ENCODE measurements around the genes UBLCP1, IL12B and GABRG2.

GRCh38 chr5:159262842-159263944 lies at the start of gene UBLCP1:
Gene UBLCP1 (plus strand): TSS chr5:159263290.
- RRBS, result 4% methylated on average over 5 of the region's 65 CpGs
CAGE:
- cytosol, long polyA plus RNA, result start-site peak on the plus strand at chr5:159263289-159263321, 218 and 437 reads in 2 replicates
- long polyA plus RNA, result start-site peak on the plus strand at chr5:159263289-159263321, 336 and 396 reads in 2 replicates
- nucleus, long polyA plus RNA, result start-site peak on the plus strand at chr5:159263289-159263321, 88 and 411 reads in 2 replicates

DNA sequence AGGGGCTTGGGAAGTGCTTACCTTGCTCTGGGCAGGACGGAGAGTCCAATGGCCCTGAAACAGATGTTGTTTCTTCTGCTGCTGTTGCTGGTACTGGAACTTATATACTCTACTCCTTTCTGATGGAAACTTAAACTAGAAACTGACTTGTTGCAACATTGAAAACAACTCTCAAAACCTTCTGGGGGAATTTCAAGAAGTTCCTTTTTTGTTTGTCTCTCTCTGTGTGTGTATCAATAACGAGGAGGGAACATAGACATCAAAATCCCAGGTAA lies at the start of gene IL12B:
Gene IL12B, minus strand, starts transcription at position 77 of the 275 bp plus-strand sequence.
- RRBS, result no CpG with 5 or more reads among the region's 2 CpGs
CAGE:
- cytosol, long polyA plus RNA, result no peak
- long polyA plus RNA, result no peak
- nucleus, long polyA plus RNA, result no peak

- RRBS, result no CpG with 5 or more reads among the region's 8 CpGs
CAGE:
- cytosol, long polyA plus RNA, result no peak
- long polyA plus RNA, result no peak
- nucleus, long polyA plus RNA, result no peak
Measured at GRCh38 chr5:159504728-159505322, 174.5 kb upstream of the IL12B start.

DNA sequence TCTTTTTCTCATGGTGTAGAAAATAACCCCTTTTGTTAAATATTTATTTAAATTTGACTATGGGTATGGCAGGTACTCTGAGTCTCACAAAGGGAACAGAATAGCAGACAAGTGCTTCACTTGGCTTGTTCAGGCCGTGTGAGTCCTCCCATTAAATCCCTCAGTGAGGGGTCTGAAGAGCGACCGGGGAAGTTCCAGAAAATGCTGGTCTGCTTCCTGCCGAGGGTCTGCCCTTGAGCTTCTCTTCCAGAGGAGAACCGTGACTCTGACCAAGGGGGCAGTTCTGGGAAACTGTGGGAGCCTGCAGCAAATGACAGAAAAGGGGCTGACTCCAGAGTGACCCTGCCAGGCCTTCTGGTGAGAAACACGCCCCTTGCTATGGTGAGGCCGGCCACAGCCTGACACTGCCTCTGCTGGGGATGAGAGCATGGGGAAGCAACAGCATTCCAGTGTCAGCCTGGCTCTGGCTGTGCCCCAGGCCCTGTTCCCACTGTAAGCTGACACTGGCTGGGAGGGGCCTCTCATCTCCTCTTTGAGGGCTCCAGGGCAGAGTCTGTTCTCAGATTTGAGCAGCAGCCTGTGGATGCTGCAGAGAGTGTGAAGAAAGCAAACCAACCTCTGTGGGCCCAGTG lies 179.9 kb upstream of the IL12B start:
- RRBS, result no CpG with 5 or more reads among the region's 7 CpGs
CAGE:
- cytosol, long polyA plus RNA, result no peak
- long polyA plus RNA, result no peak
- nucleus, long polyA plus RNA, result no peak

- RRBS, result no CpG with 5 or more reads among the region's 11 CpGs
CAGE:
- cytosol, long polyA plus RNA, result no peak
- long polyA plus RNA, result no peak
- nucleus, long polyA plus RNA, result no peak
Measured at GRCh38 chr5:159877733-159878672, 38.3 kb upstream of the ADRA1B start.

GRCh38 chr5:159912924-159913687 lies 3.2 kb upstream of the ADRA1B start:
- RRBS, result no CpG with 5 or more reads among the region's 9 CpGs
CAGE:
- cytosol, long polyA plus RNA, result no peak
- long polyA plus RNA, result no peak
- nucleus, long polyA plus RNA, result no peak

- RRBS, result 20% methylated on average over 1 of the region's 52 CpGs
CAGE:
- cytosol, long polyA plus RNA, result no peak
- long polyA plus RNA, result no peak
- nucleus, long polyA plus RNA, result no peak
Measured at GRCh38 chr5:159987032-159987763, 21.7 kb upstream of the TTC1 start.

GRCh38 chr5:160118123-160119292 lies 742 bp downstream of the PWWP2A start:
- RRBS, result 2% methylated on average over 65 of the region's 101 CpGs
CAGE:
- cytosol, long polyA plus RNA, result no peak
- long polyA plus RNA, result no peak
- nucleus, long polyA plus RNA, result no peak

DNA sequence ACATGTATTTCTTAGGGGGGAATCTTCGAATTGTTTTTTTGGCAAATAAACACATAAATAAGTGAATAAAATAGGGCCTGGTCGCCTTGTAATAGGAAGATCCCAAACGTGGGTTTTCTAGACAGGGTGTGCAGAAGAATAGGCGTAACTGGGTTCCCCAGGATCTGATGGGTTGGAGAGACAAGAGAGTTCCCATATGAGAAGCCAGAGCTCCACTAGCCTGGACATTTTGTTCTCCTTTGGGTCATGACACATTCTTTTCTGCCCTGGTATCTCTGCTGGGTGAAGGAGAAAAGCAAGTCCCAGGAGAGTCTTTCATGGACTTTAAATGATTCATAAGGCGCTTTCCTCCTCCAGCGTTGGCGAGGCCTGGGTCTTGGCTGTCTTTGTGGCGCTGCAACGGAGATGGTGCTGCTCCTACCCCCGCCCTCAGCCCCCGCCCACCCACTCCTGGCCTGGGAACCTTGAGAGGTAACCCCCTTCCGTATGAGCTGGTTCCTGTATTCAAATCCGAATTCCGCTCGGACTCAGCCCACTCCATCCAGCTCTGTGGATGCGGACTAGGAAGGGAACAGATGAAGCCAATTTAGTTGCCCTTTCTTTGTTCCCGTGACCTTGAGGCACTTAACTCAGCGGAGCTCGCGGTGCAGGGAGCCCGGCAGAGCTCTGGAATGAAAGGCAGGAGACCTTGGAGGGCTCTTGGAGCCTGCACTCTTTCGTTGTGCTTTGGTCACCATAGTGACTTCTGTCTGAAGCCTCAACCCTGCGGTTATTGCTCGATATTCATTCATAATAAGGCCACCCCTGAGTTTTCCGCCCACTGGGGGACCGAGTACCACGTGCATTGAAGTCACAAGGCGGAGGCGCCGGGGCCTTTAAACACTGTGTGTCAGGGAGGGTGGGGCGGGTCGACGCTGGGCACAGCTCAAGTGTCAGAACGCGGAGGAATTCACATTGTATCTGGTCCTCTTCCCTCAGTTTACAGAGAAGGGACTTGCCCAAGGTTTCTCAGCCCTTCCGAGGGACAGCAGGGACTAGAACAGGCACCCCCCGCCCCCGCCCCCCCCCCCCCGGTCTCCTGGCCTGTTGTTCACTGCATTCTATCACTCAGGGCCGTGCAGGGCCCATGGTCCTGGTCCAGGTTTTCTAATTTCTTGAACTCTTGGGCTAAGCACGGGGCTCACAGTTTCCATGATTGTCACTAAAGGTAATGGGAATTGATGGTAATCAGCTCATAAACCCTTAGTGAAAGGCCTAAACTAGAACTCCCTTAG lies 14.1 kb upstream of the PWWP2A start:
- RRBS, result no CpG with 5 or more reads among the region's 41 CpGs
CAGE:
- cytosol, long polyA plus RNA, result no peak
- long polyA plus RNA, result no peak
- nucleus, long polyA plus RNA, result no peak

GRCh38 chr5:160159888-160160854 lies 40.9 kb upstream of the PWWP2A start:
- RRBS, result no CpG with 5 or more reads among the region's 21 CpGs
CAGE:
- cytosol, long polyA plus RNA, result no peak
- long polyA plus RNA, result no peak
- nucleus, long polyA plus RNA, result no peak

GRCh38 chr5:160260691-160261395 lies 31.5 kb downstream of the FABP6 start:
- RRBS, result no CpG with 5 or more reads among the region's 15 CpGs
CAGE:
- cytosol, long polyA plus RNA, result no peak
- long polyA plus RNA, result no peak
- nucleus, long polyA plus RNA, result no peak

GRCh38 chr5:160505795-160506402 lies 84.2 kb downstream of the PTTG1 start:
- RRBS, result no CpG with 5 or more reads among the region's 11 CpGs
CAGE:
- cytosol, long polyA plus RNA, result no peak
- long polyA plus RNA, result no peak
- nucleus, long polyA plus RNA, result no peak

DNA sequence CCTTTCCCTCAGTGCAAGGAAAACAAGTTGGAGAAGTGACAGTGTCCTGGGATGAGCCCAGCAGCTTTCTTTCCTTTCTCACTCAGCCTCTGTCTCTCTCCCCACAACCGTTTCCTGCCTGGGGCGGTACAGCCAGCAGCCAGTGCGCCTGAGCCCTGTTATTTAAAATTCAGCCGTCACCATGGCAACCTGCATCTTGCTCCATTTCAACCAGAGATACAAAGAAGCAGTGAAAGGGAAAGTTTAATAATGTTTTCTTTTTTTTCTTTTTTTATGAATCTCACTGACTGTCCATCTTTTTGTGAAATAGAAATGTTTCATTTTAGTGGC lies 85.0 kb downstream of the PTTG1 start:
- RRBS, result no CpG with 5 or more reads among the region's 4 CpGs
CAGE:
- cytosol, long polyA plus RNA, result no peak
- long polyA plus RNA, result no peak
- nucleus, long polyA plus RNA, result no peak

GRCh38 chr5:160615218-160615776 lies 193.6 kb downstream of the PTTG1 start:
- RRBS, result no CpG with 5 or more reads among the region's 3 CpGs
CAGE:
- cytosol, long polyA plus RNA, result no peak
- long polyA plus RNA, result no peak
- nucleus, long polyA plus RNA, result no peak

DNA sequence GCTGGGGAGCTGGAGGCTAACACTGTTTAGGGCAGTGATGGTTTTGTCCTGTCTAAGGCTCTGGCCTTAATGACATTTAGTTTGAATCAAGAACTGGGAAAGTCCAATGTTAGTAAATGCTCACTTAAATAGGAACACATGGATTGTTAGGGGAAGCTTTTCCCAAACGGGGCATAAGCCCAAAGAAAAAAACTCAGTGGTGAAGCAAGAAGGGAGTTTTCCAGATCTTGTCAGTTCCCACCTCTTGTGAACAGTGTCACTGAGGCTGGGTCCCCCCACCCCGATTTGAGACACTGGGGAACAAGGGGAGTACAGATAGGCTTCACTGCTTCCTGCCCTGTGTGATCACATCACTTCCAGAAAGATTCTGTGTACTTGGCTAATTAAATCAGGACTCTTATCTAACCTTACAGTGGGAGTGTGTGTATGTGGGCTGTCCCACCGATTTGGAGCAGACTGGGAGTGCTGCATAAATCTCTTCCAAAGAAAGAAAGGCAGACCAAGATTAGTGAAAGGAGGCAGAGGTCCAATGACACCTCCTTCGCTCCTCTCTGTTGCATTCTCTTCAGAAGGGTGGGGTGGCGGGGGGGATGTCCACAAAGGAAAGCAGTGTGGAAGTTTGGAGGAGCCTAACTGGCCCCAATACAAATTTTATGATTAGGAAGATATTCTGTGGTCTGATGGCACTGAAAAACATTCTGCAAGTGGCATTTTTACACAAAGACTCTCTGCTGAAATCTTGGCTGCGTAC lies 206.5 kb downstream of the PTTG1 start:
- RRBS, result no CpG with 5 or more reads among the region's 6 CpGs
CAGE:
- cytosol, long polyA plus RNA, result no peak
- long polyA plus RNA, result no peak
- nucleus, long polyA plus RNA, result no peak

- RRBS, result no CpG with 5 or more reads among the region's 2 CpGs
CAGE:
- cytosol, long polyA plus RNA, result no peak
- long polyA plus RNA, result no peak
- nucleus, long polyA plus RNA, result no peak
Measured at GRCh38 chr5:160683440-160683999, 168.5 kb downstream of the ATP10B start.

GRCh38 chr5:160929142-160929594 lies 77.2 kb upstream of the ATP10B start:
- RRBS, result no CpG with 5 or more reads among the region's 2 CpGs
CAGE:
- cytosol, long polyA plus RNA, result no peak
- long polyA plus RNA, result no peak
- nucleus, long polyA plus RNA, result no peak

DNA sequence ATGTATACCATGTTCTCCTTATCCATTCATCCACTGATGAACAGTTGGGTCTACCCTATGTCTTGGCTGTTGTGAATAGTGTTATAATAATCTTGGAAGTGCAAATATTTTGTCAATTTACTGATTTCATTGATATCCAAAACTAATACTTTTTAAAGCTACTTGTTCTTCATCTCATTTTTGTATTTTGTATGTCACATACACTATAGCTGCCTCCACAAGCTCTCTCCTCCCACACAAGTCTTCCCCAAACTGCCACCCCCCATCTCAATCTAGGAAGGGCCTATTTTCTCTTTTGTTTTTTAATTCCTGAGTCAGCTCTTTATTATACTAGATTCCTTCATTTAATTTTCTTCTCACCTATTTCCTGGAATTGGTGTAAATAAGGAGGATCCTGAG lies 277.5 kb downstream of the GABRB2 start:
CAGE:
- cytosol, long polyA plus RNA, result no peak
- long polyA plus RNA, result no peak
- nucleus, long polyA plus RNA, result no peak

- RRBS, result no CpG with 5 or more reads among the region's 1 CpG
CAGE:
- cytosol, long polyA plus RNA, result no peak
- long polyA plus RNA, result no peak
- nucleus, long polyA plus RNA, result no peak
Measured at GRCh38 chr5:161637390-161637707, 48.2 kb upstream of the GABRA6 start.

- RRBS, result no CpG with 5 or more reads among the region's 20 CpGs
CAGE:
- cytosol, long polyA plus RNA, result no peak
- long polyA plus RNA, result no peak
- nucleus, long polyA plus RNA, result no peak
Measured at GRCh38 chr5:162067658-162068329, at the start of gene GABRG2. Gene GABRG2 (plus strand): TSS chr5:162067773.

Data from SK-N-SH (cell line).